Occipital lobe (tissue), 2 donors: ENCODE data around the genes ZNF322, POM121L2, ZSCAN23, OR2B3, OR12D2 and UBD.

GRCh38 chr6:26448027-26448475 is 7.7 kb downstream of the BTN3A3 start:
- RAMPAGE, long total RNA = no peak

GRCh38 chr6:26474491-26474869 is 16.7 kb downstream of the BTN2A1 start:
- RAMPAGE, long total RNA = no peak

- RAMPAGE, long total RNA = no peak
Measured at GRCh38 chr6:26520653-26520899, 17.6 kb upstream of the HMGN4 start.

DNA sequence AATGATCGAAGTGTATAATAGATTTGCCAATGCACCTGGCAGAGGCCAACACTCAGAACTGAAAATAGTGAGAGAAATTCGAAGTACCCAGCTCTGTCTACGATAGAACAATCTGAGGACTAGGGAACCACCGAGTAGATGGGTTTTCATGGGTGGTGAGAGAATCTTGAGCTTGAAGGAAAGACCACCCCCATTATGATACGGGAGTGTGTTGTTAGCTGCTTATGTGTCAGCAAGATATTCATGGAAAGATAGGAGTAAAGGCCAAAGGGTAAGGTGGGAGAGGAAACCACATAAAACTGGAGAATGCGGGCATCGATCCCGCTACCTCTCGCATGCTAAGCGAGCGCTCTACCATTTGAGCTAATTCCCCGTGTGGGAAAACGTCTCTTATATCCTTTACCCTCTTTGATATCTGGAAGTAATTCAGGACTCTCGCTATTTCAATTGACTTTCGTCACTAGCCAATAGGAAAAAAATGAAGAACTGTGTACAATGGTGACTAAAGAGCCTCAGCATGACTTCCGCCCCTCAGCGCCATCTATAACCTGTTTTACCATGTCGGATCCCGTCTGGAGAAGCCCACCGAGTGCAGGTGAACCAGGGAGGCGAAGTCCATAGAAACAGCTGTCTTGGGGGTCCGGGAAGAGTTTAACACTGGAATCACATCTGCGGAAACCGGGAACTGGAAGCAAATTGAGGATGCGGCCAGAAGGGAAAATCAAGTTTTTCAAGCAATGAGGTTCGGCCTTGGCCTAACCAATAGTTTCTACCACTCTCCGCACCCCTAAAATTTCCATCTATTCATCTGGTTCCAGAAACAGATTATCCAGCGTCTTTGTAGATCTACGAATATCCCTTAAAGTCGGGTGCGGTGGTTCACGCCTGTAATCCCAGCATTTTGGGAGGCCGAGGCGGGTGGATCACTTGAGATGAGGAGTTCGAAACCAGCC is 24.9 kb upstream of the ABT1 start:
- RAMPAGE, long total RNA = no peak

DNA sequence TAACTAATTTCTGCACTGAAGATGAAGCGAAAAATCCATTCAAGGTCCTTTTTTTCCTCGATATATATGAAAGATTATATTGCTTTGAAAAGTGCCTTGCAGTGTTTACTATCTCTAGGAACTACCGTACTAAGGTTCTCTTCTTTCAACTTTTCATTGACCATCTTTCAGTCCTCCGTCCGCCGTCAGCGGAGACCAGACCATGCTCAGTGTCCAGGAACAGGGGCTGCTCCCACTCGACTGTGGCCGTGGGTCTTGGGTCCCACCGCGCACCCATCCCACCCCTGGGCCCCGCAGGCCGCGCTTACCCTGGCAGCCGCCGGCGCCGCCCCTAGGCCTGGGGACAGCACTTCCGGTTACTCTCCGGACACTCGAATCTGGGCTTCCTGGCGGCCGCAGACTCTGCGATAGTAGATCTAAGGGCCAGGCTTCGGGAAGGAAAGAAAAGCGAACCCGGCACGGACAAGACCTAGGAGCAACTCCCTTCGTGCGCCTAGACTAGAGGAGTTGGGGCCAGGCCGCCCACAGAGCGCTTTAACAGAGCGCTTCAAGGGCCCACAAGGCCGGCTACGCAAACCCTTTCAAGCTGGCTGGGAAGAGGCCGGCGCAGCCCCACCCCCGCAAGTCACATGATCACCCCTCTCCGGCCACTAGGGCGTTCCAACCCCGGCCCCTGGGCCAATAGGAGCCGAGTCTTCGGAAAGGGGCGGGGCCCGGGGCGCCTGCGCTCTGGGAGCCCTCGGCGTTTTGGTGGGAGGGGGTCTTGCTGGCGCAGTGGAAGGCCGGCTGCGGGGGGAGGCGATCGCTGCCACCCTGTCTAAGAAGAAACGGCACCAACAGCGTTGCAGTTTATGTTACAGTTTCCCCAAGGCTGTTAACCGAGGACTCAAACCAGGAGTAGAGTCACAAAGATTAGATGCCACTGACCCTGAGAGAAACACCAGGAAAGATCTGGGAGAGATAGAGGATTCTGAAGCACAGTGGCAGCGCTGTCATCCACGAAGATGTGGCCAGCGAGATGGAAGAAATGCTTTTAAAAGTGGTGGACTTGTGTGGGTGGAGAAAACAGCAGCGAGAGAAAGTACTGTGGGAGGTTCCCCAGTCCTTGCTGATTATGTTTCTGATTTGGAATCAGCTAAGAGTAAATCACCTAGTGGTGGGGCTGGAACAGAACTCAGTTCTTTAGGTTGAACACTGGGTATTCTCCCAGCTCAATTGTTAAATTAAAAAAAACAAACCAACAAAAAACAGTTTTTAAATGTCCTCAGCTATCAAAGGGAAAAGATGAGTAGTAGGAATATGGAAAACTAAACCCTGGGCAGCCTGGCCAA is at the start of gene ZNF322:
Gene ZNF322, minus strand, starts transcription at position 614 of the 1,331 bp plus-strand sequence.
- RAMPAGE, long total RNA = start-site peak on the minus strand centred at position 580 of the sequence, 42 bp wide, 154 and 122 reads in 2 replicates

- RAMPAGE, long total RNA = no peak
Measured at GRCh38 chr6:26744895-26745492, 85.4 kb upstream of the ZNF322 start.

DNA sequence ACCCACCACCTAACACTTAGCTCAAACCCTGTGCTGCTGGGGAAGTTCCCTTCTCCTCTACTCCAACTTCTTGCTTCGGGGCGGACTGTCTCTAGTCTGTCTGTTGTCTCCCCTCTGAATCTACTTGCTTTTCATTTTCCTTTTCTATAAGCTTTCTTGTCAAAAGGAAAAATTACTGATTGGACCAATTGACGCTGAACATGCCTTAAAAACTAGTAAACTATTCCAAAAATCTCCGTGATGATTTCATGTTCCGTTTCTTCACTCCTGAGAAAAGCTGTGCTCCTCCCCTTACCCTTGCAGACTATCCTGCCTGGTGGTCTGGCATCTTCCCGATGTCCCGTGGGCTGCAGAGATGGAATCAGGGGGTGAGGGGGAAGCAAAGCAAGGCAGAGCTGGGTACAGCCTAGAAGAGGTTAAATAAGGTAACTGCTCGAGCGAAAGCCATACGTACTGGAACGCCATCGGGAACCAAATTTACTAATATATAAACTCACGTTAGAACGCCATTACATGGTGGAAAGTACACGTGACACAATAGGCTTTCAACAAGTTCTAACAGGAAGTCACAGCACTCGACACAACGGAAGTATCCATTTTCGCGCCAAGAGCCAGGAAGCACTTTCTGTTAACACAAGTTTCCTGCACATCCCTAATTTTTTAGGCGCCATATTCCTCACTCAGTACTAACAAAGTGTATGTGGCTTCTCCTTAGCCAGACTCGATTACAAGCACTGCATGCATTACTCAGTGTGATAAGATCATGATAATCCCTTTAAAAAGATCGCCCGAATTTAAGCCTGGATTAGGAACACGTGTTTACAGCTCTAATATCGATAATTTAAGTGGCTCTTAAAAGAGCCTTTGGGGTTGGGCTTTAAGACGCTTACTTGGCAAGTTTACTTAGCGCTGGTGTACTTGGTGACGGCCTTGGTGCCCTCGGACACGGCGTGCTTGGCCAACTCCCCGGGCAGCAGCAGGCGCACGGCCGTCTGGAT is 837 bp downstream of the H2BC12 start:
- RAMPAGE, long total RNA = no peak

GRCh38 chr6:27312198-27313043 is at the start of gene POM121L2:
Gene POM121L2, minus strand, starts transcription at chr6:27312273.
- RAMPAGE, long total RNA = no peak

GRCh38 chr6:27687129-27687410 is 120.7 kb downstream of the H2BC13 start:
- RAMPAGE, long total RNA = no peak

DNA sequence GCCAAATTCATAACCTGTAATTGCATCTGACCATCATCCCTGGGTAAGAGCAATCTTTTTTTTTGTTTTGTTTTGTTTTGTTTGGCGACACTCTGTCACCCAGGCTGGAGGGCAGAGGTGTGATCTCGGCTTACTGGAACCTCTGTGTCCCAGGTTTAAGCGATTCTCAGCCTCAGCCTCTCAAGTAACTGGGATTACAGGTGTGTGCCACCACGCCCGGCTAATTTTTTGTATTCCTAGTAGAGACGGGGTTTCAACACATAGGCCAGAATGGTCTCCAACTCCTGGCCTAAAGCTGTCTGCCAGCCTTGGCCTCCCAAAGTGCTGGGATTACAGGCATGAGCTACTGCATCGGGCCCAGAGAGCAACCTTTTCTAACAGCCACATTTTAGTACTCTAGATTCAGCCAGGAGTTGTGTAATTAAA is 1.9 kb downstream of the H4C12 start:
- RAMPAGE, long total RNA = no peak

GRCh38 chr6:27889572-27890318 is 881 bp downstream of the H3C12 start:
- RAMPAGE, long total RNA = no peak

DNA sequence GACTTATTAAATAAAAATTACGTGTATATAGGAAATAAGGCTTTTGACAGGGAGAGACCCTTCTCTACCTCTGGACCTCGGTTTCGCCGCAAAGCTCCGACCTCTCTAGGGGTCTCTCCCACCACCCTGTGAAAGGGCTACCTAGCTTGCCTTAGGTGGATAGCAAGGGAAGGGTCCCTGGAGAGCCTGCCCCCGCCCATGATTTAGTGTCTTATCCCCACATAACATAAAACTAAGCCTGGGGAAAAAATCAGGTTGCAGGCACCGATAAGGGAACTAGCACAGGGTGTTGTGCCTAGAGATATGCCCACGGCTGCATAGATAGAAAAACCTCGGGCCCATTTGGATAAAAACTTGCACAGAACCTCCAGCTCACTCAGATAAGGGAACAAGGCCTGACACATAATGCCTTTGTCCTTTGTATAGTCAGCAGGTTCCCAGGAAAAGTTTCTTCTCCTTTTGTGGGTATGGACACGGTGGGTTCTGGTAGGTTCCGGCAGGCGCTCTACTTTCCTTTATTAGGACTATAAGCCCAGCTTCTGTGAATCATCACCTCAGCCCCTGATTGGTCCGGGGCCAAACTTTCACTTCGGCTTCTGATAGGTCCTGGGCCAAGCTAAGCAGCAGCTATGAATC is 839 bp downstream of the ZSCAN31 start:
- RAMPAGE, long total RNA = no peak

- RAMPAGE, long total RNA = no peak
Measured at GRCh38 chr6:28442908-28443819, at the start of gene ZSCAN23. Gene ZSCAN23, minus strand, starts transcription at chr6:28443491.

DNA sequence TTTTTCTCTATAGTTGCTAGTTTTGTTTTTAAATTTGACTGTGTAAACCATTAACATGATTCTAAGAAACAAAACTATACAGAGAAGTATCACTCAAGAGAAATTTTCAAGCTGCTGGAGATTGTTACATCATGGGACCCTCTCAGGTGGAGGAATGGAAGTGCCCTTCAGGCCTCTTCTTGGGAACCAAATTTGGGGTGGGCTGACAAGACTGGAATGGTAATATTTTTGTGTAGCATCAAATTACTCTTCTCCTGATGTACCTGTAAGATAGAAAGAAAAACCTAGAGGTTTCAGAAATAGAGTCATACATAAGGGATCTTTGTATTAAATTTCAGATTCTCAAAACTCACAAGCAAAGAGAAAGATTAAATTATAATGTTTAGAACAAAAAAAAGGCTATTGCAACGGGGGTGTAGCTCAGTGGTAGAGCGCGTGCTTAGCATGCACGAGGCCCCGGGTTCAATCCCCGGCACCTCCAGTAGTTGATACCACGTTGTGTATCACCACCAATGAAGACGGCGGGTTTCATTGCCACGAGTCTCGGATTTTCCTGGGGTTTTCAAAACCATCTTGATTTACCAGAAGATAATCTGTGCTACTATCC is 132.3 kb upstream of the SCAND3 start:
- RAMPAGE, long total RNA = no peak

DNA sequence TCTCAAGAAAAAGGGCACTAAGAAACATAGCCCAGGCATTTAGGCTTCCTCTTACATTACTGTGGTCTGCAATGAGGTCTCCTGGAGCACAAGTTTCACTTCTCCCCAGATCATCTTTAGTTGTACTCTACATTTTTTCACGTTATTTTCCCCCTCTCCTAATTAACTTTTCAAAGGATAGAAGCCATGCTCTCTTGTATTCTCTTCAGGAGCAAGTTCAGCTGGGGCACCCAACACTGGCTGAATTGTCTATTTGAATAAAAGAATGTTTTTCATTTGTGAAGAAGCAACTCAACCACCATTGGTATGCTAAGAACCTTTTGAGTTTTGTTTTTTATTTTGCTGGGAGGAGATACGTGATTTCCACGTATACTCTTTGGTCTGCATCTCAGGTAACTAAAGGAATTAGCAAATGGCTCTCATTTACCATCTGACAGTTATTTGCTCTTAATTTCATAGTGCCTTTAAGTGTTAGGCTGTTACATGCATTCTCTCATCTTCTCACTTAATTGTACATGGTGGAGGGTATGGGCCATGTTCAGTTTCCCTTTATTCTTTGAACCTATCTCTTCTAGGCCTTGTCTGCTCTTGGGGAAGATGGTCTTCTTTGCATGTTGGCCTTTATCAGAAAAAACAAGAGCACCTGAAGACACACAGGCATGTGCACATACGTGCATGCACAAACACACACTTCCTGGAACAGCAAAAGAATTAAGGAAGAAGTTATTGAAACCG is 22.6 kb downstream of the TRIM27 start:
- RAMPAGE, long total RNA = no peak

GRCh38 chr6:28904018-28904818 is 19.6 kb downstream of the TRIM27 start:
- RAMPAGE, long total RNA = no peak

GRCh38 chr6:28980718-28981440 is 24.2 kb downstream of the ZNF311 start:
- RAMPAGE, long total RNA = no peak

DNA sequence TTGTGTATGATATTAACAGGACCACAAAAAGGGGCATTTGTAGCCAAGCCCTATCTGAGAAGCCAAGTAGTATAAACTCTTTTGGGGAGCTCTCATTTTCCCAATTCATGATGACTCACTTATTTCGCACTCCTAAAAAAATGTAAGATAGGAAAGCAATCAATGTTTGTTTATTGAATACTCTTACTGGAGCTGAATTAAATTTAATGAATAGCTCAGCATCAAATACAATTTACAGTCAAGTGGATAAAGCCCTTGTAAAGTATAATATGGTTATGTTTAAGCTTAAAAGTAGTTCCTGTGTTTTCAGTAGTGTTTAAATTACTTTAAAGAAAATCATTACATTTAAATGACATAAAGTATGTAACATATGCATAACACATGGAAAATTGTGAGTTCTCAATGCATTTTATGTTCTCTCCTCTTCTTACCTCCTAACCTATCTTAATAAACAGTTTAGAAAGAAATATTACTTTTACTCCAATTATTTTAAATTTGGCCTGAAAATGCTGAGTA is at the start of gene OR2B3:
Gene OR2B3, minus strand, starts transcription at position 174 of the 516 bp plus-strand sequence.
- RAMPAGE, long total RNA = no peak

- RAMPAGE, long total RNA = no peak
Measured at GRCh38 chr6:29395358-29395832, at the start of gene OR12D2. Gene OR12D2, plus strand, starts transcription at chr6:29395631.

- RAMPAGE, long total RNA = no peak
Measured at GRCh38 chr6:29559463-29560217, at the start of gene UBD. Gene UBD, minus strand, starts transcription at chr6:29559732.